AG10803 (cell line): ENCODE measurements around a stretch of chr16.

DNA sequence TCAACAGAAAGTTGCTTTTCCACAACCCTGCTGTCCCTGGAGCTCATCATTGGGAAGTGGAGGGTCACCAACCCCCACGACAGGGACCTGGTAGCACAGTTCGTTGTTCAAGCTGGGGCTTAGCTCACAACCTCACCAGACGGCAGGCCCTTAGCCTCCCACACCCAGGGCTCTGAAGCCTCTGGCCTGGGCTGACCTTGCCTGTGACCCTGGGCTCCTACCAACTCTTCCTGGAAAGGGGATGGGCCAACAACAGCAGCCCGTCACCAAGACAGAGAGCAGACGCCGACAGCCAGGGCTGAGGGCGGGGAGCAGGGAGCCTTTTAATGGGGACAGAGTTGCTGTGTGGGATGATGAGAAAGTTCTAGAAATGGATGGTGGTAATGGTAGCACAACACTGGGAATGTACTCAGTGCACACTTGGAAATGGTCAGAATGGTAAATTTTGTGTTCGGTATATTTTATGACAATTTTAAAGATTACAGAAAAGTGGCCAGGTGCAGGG, 243.0 kb upstream of the CIBAR2 start:
- RRBS = no CpG with 5 or more reads among the region's 8 CpGs

DNA sequence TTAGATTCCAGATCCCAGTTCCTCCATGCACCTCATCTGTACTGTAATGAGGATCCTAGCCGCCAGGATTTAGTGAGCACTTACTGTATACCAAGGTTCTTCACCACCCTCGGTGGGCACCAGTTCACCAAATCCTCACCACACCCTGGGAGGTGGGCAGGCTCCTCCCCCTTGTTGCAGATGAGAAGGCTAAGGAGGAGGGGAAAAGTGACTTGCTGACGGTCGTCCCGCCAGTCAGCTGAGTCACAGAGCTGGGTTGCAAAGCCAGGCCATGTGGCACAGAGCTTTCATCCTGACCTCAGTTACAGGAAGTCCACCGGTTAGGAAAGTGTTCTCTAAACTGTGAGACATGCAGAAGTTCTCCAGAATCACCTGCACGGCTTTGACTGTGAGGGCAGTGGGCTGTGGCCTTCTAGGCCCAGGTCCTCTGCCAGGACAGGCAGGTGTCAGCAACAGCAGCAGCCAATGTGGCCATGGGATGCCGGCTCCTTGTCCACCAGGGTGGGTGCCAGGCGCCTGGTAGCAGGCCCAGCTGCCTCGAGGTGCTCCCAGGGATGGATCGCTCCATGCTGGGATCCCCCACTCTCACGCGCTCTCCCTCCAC, 240.3 kb upstream of the GSE1 start:
- RRBS = no CpG with 5 or more reads among the region's 13 CpGs

DNA sequence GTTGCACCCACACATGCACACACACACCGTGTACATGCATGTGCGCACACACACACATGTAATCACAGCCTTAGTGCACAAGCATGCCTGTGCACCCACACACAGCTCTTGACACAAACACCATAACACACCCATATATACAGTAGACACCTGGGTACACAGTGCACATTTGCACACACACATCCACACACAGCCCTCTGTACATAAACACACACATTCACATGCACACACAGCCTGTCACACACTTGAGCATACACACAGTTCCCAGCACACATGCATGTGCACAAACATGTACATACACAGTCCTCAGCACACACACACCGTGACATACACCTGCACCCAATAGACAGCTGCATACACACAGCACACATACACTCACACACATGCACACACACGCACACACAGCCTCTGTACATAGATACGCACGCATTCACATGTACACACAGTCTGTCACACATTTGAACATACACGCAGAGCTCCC, 230.1 kb upstream of the GSE1 start:
- RRBS = no CpG with 5 or more reads among the region's 7 CpGs

GRCh38 chr16:85391634-85392511, 221.2 kb upstream of the GSE1 start:
- RRBS = no CpG with 5 or more reads among the region's 12 CpGs

- RRBS = 3% methylated on average over 44 of the region's 79 CpGs
Observed at GRCh38 chr16:85462237-85463104, 150.7 kb upstream of the GSE1 start.

- RRBS = no CpG with 5 or more reads among the region's 17 CpGs
Observed at GRCh38 chr16:85514343-85514975, 98.7 kb upstream of the GSE1 start.

- RRBS = no CpG with 5 or more reads among the region's 24 CpGs
Observed at GRCh38 chr16:85569384-85570324, 43.5 kb upstream of the GSE1 start.

- RRBS = 2% methylated on average over 13 of the region's 21 CpGs
Observed at GRCh38 chr16:85611306-85611490, 1.9 kb upstream of the GSE1 start.

- RRBS = no CpG with 5 or more reads among the region's 22 CpGs
Observed at GRCh38 chr16:85628903-85629852, 16.1 kb downstream of the GSE1 start.

DNA sequence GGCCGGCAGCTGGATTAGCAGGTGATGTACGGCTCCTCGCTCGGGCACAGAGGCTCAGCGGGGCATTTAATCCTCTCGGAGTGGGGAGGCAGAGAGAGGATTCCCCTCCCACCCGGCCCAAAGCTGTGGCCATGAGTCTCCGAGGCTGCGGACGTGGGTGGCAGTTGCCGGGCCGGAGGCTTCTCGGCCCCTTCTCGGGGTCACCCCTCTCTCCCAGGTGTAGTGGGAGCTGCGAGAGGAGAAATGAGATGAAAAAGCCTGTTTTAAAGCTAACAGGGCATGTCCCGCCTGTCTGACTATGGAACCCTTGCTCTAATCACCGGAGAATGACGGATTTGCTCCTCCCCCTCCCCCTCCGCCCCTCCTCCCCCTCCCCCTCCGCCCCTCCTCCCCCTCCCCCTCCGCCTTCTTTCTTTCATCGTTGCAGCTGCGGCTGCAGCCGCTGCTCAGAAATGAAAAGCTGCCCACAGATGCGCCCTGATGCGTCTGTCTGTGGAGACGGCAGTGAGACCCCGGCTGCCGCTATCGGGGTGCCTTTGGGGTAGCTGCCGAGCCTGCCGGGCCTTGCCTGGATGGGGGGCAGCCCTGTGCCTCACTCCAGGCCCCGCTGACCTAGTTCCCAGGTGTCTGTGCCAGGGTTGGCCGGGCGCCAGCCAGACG, 37.7 kb downstream of the GSE1 start:
- RRBS = 31% methylated on average over 13 of the region's 36 CpGs

- RRBS = no CpG with 5 or more reads among the region's 6 CpGs
Observed at GRCh38 chr16:85690425-85691006, 1.8 kb upstream of the GINS2 start.

DNA sequence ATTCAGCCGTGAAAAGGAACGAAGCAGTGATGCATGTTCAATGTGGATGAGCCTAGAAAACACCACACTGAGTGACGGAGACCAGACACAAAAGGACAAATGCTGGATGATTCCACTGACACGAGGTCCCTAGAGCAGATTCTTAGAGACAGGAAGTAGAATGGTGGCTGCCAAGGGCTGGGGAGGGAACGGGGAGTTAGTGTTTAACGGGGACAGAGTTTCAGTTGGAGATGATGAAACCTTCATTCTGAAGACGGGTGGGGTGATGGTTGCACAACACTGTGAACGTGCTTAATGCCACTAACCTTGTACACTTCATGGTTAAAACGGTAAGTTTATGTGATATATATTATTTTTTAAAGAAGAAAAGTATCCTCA, 17.7 kb downstream of the C16orf74 start:
- RRBS = no CpG with 5 or more reads among the region's 9 CpGs

- RRBS = no CpG with 5 or more reads among the region's 11 CpGs
Observed at GRCh38 chr16:85801612-85802344, 2.3 kb downstream of the COX4I1 start.

DNA sequence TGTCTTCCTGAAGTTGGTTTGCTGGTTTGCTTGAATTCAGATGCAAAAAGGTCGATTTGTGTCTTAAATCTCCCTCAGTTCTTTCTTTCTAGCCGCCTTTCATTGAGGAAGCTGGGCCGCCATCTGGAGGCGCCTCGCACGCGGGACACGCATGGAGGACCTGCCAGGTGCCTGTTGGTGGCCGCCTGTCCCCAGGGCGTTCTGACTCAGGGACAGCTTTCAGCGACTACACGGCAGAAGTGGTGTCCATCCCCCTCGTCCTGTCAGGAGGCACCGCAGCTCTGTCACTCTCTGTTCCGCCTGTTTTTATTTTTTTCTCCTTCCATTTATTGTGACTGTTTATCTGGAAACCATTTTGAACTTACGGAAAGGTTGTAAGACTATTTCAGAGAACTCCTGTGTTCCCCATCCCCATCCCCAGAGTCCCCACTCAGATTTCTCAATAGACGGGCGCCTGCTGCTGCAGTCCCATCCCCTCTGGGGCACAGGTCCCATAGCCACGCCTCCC, 33.2 kb downstream of the COX4I1 start:
- RRBS = no CpG with 5 or more reads among the region's 19 CpGs

GRCh38 chr16:85901029-85901766, 2.2 kb downstream of the IRF8 start:
- RRBS = no CpG with 5 or more reads among the region's 10 CpGs

DNA sequence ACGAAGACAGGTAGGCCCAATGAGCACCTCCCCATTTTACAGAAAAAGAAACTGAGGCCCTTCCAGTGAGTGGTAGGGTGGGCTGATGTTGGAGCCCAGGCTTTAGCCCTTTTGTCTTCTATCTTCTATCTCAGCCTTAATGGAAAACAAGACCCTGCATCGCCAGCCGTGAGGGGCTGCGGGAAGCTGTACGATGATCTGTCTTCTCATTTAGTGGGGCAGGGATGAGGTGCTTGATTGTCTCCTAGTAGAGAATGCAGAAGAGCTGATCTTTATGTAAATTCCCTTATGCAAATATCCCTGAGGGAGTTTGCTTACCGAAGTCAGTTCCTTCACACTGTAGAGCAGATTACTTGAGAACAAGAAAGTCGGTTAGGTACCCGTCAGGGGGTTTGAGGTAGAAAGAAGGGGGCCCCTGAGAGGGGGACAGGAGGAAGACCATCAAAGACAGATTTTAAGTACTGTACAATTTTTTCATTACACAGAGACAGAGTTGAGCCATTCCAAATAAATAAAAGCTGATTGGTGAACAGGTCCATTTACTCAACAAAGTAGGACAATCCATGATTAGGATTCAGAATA, 66.2 kb downstream of the IRF8 start:
- RRBS = no CpG with 5 or more reads among the region's 8 CpGs

GRCh38 chr16:85982458-85982969, 83.6 kb downstream of the IRF8 start:
- RRBS = no CpG with 5 or more reads among the region's 25 CpGs

GRCh38 chr16:85983068-85983915, 84.3 kb downstream of the IRF8 start:
- RRBS = no CpG with 5 or more reads among the region's 29 CpGs

DNA sequence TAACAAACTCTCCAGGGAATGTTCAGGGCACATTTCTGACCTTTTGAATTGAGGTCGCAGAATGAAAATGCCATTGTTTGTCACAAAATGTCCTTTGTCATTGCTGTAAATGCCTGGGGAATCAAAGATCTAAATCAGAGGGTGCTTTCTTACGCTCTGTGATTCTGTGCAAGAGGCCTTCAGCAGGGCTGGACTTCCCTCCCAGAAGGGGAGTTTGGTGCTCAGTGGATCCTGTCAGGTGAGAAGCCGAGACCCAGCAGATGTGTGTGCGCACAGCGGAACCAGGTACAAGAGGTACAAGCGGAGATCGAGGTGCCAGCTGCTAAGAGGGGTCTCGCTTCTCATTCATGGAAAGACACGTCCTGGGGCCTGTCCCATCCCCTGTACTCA, 95.8 kb downstream of the IRF8 start:
- RRBS = no CpG with 5 or more reads among the region's 9 CpGs

GRCh38 chr16:86032929-86033523, 134.1 kb downstream of the IRF8 start:
- RRBS = 3% methylated on average over 4 of the region's 21 CpGs